ENCODE measurements around a stretch of chr11.

- RRBS, result no CpG with 5 or more reads among the region's 4 CpGs
Observed at GRCh38 chr11:117186387-117186798, 7.8 kb downstream of the SIDT2 start.

DNA sequence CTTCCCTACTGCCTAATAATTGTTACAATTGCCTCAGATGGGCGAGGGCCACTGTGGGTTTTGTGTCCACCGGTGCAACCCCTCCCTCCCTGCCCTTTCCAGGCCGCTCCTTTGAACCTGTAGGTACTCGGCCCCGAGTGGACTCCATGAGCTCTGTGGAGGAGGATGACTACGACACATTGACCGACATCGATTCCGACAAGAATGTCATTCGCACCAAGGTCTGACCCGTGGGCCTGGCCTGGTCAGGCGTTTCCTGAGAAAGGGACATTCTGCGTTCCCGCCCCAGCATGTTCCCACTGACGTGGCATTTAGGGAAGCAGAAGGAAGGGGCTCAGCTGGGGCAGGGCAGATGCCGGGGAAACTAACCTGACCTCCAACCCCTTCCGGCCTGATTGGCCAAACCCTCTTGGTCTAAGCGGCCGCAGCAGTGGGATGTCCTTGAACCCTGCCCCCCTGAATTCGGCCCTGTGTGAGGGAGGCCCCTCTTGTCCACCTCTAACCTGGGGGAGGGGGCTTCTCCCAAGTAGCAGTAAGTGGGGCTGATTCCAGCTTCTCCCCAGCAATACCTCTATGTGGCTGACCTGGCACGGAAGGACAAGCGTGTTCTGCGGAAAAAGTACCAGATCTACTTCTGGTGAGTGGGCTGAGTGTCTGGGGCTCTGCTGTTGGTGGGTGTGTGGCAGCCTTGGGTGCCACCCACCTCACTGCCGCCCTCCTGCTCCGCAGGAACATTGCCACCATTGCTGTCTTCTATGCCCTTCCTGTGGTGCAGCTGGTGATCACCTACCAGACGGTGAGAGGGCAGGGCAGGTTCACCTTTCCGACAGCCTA is 10.3 kb downstream of the SIDT2 start:
- RRBS, result no CpG with 5 or more reads among the region's 27 CpGs

- RRBS, result no CpG with 5 or more reads among the region's 12 CpGs
Observed at GRCh38 chr11:117201655-117202228, 2.6 kb downstream of the TAGLN start.

GRCh38 chr11:117209382-117210295 is 10.5 kb downstream of the TAGLN start:
- RRBS, result no CpG with 5 or more reads among the region's 9 CpGs

DNA sequence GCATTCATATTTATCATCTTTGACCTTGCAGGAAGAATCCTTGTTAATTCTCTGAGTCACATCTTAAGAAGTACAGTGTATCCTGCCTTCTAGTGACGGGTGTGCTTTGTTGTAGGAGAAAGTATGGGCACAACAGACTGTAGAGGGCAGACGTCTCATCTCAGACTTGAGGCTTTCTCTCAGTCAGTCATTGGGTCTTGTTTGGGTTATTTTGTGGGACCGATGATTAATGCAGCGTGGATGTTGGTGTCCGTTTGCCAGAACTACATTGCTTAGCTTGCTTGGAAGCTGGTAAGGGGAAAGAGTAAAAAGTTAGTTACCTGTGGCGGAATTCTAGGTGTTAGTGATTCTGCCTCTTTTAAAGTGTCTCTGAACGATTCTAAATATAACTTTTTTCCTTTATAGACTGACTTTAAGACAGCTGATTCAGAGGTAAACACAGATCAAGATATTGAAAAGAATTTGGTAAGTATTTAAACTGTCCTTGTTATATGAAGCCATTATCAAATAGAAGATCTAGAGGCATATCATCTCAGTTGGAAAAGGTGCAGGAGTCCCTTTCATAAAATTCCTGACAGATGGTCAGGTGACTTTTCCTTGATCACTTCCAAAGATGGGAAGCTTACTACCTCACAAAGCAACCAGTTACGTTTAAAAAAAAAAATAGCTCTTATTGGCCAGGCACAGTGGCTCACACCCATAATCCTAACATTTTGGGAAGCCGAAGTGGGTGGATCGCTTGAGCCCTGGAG is 7.1 kb downstream of the RNF214 start:
- RRBS, result no CpG with 5 or more reads among the region's 10 CpGs

- RRBS, result no CpG with 5 or more reads among the region's 11 CpGs
Observed at GRCh38 chr11:117307880-117308788, 7.9 kb downstream of the BACE1 start.

DNA sequence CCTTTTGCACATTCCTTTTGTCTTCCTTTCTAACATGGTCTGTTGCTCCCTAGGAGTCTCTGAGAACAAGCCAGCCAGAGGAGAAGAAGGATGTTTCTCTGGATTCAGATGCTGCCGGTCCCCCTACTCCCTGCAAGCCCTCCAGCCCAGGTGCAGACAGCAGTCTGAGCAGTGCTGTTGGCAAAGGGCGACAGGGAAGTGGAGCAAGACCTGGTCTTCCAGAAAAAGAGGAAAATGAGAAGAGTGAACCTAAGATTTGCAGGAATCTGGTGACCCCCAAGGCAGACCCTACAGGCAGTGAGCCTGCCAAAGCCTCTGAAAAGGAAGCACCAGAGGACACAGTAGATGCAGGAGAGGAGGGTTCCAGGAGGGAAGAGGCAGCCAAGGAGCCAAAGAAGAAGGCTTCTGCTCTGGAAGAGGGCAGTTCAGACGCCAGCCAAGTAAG is 43.4 kb downstream of the CEP164 start:
- RRBS, result no CpG with 5 or more reads among the region's 3 CpGs

- RRBS, result no CpG with 5 or more reads among the region's 15 CpGs
Observed at GRCh38 chr11:117391964-117392852, 64.6 kb downstream of the CEP164 start.

DNA sequence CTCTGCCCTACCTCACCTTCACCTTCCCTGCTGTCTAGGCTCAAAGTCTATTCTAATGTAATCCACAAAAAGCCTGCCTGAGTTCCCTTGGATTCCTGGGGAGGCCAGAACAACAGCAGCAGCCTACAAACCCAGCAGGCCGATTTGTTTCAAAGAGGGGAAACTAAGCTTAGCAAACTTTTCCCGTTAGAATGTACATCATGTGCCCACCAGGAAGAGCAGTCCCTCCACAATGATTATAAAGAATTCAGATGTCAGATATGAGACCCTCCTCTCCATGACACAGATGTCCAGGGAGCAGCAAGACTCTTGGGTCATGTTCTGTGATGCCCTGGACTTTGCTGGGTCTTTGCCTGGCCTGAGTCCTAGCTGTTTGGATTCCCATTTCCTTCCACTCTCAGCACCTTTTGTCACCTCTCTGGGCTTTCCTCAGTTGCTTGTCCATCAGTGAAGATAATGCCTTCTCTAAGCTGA is 117.4 kb downstream of the DSCAML1 start:
- RRBS, result no CpG with 5 or more reads among the region's 2 CpGs

DNA sequence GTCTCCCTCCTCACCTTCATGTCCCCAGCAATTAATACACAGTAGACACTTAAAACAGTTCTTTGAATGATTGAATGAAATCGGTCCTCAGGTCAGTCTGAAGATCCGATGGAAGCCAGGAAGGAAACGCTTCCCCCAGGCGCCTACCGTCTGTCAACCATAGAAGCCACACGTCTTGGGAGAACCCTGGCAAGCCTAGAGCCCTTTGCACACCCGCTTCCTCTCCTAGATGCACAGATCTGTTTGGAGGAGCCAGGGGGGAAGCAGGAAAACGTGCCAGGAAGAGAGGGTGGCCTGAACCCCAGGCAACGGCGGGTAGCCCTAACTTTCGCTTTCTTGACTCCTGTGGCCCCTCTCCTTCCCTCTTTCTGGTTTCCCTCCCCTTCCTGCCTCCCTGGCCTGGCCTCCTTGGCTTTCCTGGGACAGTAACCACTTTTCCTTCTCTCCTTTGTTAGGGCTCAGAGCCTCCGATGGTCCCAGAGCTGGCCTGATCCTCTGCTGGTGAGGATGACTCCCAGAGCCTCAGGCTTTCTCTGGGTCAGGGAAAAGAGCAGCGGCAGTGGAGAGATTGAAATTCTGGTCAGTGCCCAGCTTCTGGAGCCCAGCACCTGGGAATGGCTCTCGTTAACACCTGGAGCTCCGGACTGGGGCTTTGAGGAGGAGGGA is 2.1 kb downstream of the FXYD6 start:
- RRBS, result no CpG with 5 or more reads among the region's 15 CpGs

GRCh38 chr11:117909585-117910192 is 19.5 kb downstream of the TMPRSS13 start:
- RRBS, result no CpG with 5 or more reads among the region's 18 CpGs

DNA sequence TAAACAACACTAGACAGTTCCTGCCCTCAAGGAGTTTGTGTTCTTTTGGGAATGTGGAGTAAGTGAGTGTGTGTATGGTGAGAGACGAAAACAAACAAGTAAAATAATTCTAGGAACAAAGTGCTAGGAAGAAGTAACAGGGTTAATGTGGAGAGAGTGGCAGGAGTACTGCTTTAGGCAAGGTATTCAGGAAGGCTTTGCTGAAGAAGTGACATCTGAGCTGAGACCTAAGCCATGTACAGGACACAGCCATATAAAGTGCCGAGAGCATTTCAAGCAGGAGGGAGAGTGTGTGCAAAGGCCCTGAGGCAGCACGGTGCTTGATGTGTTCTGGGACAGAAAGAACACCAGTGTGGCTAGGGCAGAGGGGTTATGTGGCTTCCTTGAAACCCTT is 11.5 kb downstream of the IL10RA start:
- RRBS, result no CpG with 5 or more reads among the region's 3 CpGs

DNA sequence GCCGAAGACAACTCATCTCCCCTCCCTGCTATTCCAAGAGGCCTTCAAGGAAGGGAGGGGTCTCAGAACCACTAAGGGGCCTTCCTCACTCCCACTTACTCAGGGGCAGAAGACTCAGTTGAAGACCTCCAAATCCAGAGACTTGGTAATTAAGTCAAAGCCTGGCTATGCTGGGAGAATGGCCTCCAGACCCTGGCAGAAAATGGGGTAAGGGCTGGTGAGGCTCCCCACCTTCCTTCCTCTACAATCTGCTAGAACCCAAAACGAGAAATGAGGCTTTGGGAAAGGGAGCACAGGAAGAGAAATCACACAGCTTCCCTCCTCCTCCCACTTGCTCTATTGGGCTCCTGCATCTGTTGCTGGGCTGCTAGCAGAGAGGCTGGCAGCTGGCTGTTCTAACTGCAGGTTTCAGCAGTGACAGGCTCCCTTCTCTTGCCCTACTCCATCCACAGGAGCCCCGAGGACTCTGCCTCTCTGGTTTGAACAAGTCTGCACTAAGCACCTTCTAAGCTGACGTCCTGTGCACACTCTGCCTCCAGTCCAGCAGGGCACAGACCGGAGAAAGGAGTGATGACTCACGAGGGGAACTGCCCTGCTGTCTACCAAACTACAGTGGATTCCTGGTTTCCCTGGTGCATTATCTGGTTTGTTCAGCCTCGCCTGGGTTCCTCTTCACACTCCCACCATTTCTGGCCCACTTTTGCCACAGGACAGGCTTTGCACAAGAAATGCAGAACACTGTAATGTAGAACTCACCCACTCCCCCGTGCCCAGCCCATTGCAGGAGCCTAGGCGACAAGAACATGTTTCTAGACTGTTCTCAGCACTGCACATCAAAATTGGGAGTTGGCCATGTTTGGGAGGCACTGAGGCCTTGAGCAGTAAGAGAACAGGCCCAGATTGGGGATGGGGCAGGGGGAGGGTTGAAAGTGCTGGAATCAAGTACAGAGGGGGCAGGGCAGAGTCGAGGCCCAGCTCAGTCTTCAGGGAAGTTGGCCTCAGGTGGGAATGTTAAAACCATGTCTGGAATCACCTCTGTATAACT is 25.9 kb downstream of the IL10RA start:
- RRBS, result no CpG with 5 or more reads among the region's 10 CpGs

DNA sequence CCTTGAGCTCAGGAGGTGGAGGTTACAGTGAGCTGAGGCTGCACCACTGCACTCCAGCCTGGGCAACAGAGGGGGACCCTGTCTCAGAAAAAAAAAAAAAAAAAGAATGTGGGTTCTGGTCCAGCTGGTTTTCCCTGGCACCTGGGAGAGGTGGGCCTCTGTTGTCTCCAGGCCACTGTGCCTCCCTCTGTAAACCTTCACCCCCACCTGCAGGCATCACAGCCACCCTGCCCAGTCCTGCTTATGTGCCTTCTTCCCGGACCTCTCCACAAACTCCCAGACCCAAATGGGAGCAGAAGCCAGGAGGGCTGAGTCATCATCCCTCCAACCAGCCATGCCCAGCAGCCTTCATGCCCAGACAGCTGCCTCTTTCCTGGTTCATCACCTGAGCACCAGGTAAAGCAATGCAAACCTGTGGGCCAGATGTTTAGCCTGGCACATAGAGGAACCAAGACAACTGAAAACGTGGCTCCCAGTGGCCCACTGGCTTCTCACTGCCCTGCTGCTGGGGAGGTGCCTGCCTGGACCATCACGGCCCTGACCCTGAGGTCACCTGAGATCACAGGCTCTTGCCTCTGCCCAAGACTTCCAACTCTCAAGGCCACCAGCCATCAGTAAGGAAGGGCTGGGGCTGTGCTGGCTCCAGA is 2.1 kb upstream of the TMPRSS4 start:
- RRBS, result no CpG with 5 or more reads among the region's 3 CpGs

DNA sequence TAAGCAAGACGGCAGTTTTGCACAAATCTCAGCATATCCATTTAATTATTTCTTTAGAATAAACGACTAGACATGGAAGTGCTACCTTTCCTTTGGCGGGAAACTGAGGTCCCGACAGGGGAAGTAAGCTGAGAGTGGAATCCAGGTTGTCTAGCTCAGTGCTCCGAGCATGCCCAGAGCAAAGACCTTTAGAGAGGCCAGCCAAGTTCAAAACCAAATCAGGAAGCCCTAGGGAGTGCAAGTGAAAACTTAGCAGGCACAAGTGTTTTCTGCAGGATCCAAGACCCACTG is 22.7 kb upstream of the SCN2B start:
- RRBS, result no CpG with 5 or more reads among the region's 5 CpGs

DNA sequence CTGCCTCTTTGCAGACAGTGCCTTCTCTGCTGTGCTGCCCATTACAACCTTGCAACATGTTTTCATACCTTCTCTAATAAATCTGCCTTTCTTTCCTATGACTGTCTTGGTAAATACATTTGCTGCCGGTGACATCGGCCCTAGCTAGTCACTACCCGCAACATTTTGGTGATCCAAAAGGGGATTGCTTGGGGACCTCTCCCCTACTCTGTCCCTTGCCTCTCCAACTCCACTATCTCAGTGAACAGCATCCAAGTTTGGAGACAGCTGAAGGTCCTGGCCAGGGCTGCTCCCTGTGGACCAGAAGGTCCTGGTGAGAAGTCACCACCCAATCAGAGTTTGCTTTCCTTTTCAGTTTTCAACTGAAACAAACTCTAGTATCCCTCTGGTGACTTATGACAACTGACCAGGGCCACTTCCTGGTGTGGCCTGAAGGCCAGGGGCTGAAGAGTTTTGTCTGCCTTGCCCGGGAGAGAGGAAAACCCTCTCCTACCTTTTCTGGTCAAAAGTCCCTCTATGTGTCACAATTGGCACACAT is 5.2 kb downstream of the JAML start:
- RRBS, result no CpG with 5 or more reads among the region's 4 CpGs

DNA sequence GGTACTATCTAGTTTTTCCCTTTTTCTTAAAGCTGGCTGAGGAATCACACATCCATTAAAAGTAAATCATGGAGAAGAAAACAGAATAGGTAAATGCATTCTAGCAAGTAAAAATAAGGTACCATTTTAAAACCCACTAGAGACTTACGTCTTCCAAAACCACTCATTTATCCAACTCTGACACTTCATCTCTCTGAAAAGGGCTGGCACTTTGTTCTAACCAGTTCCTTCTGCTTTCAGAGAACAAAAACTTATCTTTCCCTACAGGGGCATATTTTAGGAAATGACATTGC is 11.3 kb downstream of the MPZL3 start:
- RRBS, result no CpG with 5 or more reads among the region's 1 CpG

GRCh38 chr11:118264798-118265285 is 745 bp upstream of the MPZL2 start:
- RRBS, result no CpG with 5 or more reads among the region's 8 CpGs

DNA sequence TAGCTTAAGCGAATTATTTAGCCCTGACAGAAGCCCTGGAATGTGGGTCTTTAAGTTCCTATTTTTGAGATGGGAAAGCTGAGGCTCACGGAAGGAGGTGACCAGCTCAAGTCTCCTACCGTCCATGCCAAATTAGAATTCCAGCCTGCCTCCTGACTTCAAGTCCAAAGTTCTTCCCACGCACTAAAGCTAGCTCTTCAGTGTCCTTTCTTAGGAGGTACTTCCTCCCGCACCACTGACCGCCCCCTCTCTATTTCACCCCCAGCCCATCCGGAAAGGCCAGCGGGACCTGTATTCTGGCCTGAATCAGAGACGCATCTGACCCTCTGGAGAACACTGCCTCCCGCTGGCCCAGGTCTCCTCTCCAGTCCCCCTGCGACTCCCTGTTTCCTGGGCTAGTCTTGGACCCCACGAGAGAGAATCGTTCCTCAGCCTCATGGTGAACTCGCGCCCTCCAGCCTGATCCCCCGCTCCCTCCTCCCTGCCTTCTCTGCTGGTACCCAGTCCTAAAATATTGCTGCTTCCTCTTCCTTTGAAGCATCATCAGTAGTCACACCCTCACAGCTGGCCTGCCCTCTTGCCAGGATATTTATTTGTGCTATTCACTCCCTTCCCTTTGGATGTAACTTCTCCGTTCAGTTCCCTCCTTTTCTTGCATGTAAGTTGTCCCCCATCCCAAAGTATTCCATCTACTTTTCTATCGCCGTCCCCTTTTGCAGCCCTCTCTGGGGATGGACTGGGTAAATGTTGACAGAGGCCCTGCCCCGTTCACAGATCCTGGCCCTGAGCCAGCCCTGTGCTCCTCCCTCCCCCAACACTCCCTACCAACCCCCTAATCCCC is 10.9 kb downstream of the CD3E start:
- RRBS, result no CpG with 5 or more reads among the region's 20 CpGs

GRCh38 chr11:118359816-118360062 is 339 bp downstream of the UBE4A start:
- RRBS, result no CpG with 5 or more reads among the region's 8 CpGs

Measured in HCT116 (cell line).